ENCODE results near the gene KAZN.

DNA sequence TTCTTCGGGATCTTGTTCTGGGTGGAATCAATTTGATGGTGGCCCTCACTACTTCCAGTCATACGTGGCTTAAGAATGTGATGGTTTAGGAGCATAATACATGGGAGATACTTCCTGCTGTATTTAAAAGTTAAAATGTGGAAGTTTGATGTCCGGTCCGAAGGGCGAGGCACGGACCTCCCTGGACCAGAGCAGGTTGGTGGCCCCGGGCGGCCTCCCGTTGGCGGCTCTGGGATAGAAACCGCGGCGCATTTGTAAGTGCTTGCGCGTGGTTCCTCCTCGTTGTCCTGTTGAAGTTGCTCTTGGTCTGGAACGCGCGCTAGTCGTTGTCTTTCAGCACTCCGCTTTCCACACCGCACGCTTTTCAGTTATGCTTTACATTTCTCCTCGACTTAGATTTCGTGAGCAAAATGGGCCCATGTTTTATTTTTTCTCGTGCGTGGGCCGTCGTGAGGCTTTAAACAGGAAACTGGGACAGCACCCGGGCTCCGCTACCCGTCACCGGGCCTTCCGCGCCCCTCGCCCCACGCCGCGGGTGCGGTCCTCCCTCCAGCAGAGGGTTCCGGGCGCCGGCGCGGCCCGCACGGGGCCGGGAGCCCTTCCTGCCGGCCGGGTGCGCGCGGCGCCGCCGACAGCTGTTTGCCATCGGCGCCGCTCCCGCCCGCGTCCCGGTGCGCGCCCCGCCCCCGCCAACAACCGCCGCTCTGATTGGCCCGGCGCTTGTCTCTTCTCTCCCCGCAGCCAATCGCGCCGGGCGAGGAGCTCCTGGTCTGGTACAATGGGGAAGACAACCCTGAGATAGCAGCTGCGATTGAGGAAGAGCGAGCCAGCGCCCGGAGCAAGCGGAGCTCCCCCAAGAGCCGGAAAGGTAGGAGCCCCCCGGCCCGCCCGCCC is 48.9 kb downstream of the PRDM2 start:
- RRBS, result 1% methylated on average over 41 of the region's 85 CpGs

GRCh38 chr1:13778161-13778939 is 78.4 kb downstream of the PRDM2 start:
- RRBS, result no CpG with 5 or more reads among the region's 14 CpGs

GRCh38 chr1:13800221-13800638 is 100.2 kb downstream of the PRDM2 start:
- RRBS, result no CpG with 5 or more reads among the region's 8 CpGs

GRCh38 chr1:13892524-13893344 is 192.7 kb downstream of the PRDM2 start:
- RRBS, result under 1% methylated on average over 35 of the region's 63 CpGs

- RRBS, result no CpG with 5 or more reads among the region's 10 CpGs
Observed at GRCh38 chr1:14300955-14301804, 297.3 kb upstream of the KAZN start.

DNA sequence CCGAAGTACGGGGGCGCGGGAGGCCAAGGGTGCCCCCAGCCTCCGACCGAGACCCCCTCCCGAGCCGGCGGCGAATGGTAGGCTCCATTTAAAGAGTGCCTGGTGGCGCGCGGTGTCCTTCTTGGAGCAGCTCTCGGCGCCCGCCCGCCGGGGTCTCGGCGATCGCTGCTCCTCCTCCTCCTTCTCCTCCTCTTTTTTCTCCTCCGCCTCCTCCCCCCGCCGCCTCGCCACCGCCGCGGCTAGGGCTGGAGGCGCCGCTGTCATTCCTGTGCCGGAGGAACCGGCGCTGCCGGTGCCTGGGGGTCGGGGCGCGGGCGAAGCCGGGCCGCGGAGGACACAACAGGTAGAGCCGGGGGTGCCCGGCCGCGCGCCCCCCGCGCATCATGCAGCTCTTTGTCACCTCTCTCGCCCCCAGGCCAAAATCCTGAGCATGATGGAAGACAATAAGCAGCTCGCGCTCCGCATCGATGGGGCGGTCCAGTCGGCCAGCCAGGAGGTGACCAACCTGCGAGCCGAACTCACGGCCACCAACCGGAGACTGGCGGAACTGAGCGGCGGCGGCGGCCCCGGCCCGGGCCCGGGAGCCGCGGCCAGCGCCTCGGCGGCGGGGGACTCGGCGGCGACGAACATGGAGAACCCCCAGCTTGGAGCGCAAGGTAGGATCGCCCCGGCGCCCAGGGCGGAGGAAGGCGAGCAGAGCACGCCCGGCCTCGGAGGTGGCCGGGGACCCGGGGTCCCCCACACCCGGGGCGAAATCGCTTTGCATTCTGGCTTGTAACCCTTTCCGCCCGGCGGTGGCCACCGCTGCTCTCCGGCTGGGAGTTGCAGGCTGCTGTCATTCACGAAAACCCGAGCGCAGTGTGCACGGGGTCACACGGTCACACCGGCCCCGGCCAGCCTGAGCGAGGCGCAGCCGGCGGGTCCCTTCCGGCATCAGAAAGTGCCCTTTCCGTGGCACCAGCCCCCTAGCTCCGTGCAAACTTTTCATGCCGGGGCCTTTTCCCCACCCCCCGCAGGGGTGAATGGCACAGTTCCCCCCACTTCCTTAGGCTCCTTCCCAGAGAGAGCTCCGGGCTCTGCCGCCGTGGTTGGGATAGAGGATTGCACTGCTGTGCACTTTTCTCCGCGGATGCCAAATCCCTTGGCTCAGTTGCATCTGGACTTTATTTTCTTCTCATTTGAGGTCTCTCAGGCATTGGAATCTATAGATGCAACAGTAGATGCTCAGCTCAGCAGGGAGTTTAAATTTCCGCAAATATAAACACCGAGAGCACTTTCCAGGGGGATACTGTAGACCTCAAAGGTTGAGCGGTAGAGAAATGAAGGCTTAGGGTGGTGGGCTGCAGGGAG is at the start of gene KAZN:
Gene KAZN, plus strand, starts transcription at position 118 of the 1,350 bp plus-strand sequence.
- RRBS, result 1% methylated on average over 50 of the region's 120 CpGs

DNA sequence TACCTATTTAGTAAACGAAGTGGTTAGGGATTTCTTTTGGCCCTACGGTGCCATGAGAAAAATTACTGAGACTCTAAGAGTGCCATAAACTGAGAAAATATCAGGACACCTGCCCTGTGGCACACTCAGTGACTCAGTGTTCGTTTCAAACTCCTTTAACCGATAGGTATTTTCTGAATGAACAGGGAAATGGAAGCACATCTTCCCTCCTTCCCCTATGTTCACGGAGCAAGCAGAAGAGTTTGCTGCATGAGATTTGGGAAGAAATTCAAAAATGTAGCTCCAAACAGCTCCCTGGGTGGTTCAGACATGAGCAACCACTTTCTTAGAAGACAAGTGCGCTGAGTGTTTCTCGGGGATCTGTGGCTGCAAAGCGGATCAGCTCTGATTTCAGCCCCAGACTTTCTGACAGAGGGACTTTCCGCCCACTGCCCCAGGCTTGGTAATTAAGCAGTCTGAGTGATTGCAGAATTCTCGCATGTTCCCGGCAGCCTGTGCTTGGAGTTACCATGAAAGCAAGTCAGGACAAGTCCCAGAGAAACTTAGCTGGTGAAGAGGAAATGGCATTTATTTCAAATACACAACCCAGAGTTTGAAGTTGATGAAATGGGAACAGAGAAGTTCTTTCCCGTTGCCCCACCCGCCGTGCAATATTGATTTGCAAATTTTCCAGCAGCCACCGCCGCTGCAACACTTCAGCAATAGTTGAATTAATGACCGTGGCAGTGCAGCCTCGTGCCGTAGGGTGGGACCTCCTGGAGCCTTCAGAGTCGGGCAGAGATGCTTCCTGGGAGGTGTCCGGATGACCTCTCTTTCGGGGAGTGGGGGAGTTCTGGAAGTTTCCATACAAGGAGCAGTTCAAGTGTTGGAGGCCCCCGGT is 134.5 kb downstream of the KAZN start:
- RRBS, result 10% methylated on average over 3 of the region's 23 CpGs

GRCh38 chr1:15023598-15024359 is 129.8 kb upstream of the TMEM51 start:
- RRBS, result no CpG with 5 or more reads among the region's 13 CpGs

DNA sequence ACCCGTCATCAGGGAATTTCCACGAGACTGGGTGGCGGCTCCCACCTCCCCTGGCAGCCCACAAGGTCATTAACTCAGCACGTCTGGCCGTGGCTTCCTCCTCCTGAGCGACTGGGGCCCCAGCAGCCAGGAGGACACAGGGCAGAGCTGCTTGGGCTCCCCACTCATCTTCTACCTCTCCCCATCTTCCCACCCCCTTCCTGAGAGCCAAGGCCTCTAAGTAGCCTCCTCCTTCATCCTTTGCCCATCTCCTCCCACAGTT is 15.7 kb upstream of the TMEM51 start:
- RRBS, result no CpG with 5 or more reads among the region's 6 CpGs

GRCh38 chr1:15153861-15154024 is 196 bp downstream of the TMEM51 start:
- RRBS, result 1% methylated on average over 9 of the region's 27 CpGs

GRCh38 chr1:15186518-15187101 is 33.1 kb downstream of the TMEM51 start:
- RRBS, result no CpG with 5 or more reads among the region's 7 CpGs

DNA sequence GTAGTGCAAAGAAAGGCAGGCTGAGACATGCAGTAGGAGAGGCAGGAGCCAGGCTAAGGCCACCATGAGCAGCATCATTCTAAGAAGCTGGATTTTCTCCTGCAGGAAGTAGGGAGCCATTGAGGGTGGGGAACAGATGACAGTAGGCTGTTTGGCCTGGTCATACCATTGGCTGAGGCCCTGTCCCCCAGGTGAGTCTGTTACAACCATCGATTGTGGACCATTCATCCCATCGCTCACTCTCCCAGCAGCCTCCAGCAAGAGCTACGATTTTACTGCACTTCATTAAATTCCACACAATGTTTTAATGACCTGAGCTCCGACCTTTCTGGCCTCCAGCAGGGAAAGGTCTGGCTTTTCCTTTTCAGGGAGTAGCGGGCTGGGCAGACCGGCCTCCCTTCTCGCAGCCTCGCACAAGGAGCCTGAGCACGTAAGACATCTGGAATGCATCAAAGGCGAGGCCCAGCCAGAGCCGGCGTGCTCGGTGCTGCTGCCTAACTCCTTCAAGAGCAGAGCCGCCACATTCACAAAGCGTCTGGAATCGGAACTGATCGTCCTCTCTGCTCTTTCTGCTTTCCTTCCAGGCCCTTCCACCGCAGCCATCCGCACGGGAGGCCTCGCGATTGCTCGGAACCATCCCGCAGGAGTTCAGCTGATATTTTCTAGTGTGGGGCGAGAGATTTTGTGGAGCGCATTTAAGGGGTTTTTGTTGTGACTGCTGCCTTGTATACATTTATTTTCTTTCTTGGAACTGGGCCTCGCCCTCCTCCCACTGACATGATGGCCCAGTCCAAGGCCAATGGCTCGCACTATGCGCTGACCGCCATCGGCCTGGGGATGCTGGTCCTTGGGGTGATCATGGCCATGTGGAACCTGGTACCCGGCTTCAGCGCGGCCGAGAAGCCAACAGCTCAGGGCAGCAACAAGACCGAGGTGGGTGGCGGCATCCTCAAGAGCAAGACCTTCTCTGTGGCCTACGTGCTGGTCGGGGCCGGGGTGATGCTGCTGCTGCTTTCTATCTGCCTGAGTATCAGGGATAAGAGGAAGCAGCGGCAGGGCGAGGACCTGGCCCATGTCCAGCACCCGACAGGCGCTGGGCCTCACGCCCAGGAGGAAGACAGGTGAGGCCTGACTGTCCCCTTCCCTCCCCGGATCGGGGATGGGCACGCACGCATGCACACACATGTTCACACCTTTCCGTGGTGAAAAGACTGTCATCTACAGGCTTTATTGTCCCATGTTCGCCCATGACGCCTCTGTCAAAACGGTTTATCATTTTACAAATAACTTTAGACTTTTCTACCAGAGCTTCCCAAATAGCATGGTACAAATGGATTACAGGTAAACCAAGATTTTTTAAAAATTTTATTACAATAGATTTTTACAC is 32.2 kb upstream of the FHAD1 start:
- RRBS, result 70% methylated on average over 8 of the region's 53 CpGs

DNA sequence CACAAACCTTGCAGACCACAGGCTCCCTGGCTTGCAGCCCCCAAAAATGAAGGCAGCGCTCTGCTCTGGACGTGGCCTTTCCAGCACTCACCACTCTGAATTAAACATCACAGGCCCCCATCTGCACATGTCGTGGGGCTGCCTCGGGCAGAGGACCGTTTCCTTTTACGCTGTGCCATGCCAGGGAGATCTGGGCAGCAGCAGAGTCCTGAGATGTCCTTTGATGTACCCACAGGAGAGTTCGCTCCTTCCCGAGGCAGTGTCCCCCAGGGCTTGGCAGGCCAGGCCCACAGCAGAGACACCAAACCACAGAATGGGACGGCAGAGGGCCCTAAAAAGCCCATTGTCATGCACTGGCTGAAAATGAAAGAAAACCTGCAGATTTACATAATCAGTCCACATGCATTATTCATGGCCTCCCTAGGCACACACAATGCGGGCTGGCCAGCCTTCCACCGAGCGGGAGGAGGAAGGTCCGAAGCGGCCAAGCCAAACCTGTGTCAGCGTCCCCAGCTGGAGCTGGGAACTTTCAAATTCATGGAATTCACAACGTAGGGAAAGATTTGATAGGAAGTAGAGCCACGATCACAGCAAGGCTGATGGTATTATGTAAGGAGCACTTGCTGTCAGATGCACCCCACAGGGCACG is 25.4 kb upstream of the EFHD2 start:
- RRBS, result no CpG with 5 or more reads among the region's 18 CpGs

GRCh38 chr1:15408862-15409356 is 779 bp upstream of the EFHD2 start:
- RRBS, result no CpG with 5 or more reads among the region's 10 CpGs

GRCh38 chr1:15412149-15413133 is 2.8 kb downstream of the EFHD2 start:
- RRBS, result no CpG with 5 or more reads among the region's 28 CpGs

- RRBS, result no CpG with 5 or more reads among the region's 17 CpGs
Observed at GRCh38 chr1:15424030-15424762, 14.0 kb upstream of the CTRC start.

DNA sequence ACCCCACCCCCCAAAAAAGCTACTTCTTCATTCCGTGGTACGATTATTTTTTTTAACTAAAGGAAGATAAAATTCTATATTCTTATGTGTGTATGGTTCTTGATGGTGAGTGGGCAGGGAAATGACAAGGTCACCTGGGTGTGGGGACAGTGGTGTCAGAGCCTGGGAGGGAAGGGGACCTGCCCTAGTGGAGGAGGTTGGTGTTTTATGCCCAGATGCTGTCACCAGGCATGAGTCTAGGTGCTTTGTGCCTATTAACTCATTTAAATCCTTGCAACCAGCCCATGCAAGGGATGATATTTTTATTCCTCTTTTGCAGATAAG is 8.0 kb upstream of the CTRC start:
- RRBS, result no CpG with 5 or more reads among the region's 2 CpGs

DNA sequence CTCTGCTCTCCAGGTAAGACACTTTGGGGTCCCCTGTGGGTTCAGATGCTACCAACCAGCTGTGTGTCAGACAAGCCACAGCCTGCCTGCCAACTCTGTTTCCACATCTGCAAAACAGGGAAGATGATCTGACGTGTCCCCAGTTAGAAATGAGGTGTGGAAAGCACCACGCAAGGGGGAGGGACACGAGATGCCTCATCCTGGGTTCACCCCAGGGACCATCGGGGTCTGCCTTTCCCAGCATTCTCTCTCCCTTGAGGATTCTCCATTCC is 283 bp downstream of the CTRC start:
- RRBS, result no CpG with 5 or more reads among the region's 4 CpGs

DNA sequence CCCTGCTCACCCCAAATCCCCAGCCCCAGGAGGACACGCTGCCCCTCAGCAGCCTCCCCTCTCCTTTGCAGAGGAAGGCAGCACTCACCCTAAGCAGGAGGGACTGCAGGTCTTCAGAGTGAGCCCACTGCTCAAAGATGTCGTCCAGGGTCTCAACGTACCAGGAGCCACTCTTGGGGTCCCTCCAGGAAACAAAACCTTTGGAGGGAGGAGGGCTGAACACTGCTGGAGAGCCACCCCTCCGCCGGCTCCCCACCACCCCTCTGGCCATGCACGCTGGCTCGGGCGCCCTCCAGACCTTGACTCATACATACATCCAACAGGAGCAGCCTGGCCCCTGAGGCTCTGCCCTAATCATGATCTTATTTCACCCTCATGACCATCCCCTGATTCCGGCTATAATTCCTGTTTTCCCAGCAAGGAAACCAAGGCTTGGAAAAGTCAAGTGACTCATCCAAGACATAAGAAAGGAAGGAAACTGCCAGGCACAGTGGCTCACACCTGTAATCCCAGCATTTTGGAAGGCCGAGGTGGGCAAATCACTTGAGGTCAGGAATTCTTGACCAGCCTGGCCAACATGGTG is 18.0 kb downstream of the CELA2B start:
- RRBS, result no CpG with 5 or more reads among the region's 10 CpGs